ENCODE measurements around a stretch of chr17.

DNA sequence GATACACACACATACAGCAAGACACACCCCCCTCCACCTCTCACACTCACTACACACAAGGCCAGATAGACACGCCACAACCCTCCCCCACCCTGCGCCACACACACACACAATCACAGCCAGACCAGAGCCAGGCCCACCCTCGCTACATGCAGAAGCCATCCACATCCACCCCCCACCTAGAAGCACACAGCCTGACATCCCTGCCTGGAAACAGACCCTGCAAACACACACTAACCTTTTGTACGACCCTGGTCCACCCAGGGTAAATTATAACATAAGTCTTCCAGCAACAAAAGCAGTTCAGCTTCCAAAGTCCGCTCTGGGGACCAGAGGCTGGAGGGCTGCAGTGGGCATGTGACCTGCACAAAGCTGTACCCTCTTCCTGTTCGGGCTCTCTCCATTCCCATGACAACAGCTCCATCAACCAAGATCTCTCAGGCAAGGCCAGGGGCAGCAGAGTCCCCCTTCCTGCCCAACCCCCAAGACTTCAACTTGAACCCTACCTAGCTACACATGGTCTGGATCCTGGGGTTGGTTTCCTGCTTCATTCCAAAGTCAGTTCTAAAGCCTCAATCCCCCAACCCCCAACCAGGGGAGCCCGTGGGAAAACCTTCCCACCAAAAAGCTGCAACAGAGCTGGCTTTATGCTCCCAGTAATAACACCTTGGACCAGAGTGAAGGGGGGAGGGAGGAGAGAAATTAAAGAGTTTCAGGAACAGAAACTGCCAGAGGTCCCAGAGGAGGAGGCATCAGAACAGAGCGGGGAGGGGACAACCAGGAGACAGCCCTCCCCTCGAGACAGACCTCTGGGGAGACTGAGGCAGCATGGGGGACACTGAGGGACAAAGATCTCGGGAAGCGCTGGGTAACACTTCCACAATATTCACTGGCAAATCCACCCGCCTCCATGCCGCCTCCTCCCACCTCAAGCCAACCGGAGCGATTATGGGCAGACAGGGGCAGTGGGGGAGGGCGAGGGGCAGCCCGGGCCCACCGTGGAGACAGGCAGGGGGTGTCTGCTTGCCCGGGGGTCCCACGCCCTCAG is 1.6 kb downstream of the PCGF2 start:
- PRO-cap: no peak

DNA sequence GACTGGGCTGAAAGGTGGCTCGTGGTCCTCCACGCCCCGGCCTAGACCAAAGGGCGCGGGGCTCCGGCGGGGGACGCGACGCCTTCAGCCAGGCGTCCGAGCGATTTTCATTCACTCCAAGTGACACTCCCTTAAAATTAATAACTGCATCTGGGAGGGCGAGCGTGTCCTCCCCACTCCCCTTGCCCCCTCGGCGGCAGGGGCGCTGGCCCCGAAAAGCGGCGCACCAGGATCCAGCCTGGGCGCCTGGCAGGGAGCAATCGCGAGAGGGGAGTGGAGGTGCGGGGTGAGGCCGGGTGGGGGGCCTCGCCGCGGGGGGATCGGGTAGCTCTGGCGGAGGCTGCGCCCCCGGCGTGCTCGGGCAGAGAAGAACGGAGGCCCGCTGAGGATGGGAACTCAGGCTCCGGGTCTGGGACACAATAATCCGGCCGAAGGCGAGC is 607 bp upstream of the PCGF2 start:
- PRO-cap: no peak

- PRO-cap: no peak
Observed at GRCh38 chr17:38883756-38883989, 13.8 kb downstream of the LASP1 start.

DNA sequence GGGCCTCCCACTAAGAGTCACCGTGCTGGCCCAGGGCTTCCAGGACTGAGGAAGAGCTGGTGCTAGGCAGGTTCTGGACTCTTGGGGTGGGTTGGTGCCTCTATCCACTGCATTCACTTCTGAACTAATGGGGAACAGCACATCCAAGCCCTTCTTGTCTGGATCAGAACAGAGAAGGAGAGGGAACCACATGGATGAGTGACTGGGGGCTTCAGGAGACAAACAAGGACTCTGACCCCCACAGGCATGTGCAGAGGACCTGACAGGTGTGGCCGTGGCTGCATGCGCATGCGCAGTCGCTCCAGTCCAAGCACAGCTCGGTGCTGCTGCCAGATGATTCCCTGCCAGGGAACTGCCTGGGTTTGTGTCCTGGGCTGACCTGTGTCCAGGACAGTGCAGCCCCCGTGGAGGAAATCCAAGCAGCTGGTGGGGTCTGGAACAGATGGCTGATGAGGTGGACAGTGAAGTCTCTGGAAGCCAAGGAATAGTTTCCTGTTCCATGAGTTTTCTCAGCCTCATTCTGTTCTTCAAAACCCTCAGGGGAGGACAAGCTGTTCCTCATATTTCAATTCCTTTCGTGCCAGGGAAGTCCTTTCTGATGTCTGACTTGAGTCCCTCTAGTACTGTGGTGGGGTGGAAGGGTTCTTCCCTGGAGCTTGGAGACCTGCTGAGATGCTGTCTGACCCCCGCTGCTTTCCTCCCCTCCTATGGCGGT is 27.3 kb downstream of the LASP1 start:
- PRO-cap: no peak

GRCh38 chr17:38921896-38922322 is 45.3 kb downstream of the FBXO47 start:
- PRO-cap: no peak

DNA sequence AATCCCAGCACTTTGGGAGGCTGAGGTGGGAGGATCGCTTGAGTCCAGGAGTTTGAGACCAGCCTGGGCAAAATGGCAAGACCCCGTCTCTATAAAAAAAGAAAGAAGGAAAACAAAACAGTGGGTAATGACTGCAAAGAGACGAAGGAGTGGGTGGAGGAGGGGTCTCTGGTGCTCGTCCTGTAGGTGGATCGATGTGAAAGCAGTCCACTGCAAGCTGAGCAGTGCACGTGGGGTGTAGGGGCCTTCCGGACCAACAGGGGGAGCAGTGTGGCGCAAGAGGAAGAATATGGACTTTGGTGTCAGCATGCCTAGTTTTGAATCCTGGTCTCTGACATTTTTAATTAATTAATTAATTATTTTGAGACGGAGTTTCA is 43.3 kb downstream of the FBXO47 start:
- PRO-cap: no peak

- PRO-cap: no peak
Observed at GRCh38 chr17:39091352-39091551, 60.2 kb downstream of the PLXDC1 start.

- PRO-cap: unidirectional peak, plus-strand start at chr17:39194685
Observed at GRCh38 chr17:39194232-39195332, 2.9 kb downstream of the CACNB1 start.

DNA sequence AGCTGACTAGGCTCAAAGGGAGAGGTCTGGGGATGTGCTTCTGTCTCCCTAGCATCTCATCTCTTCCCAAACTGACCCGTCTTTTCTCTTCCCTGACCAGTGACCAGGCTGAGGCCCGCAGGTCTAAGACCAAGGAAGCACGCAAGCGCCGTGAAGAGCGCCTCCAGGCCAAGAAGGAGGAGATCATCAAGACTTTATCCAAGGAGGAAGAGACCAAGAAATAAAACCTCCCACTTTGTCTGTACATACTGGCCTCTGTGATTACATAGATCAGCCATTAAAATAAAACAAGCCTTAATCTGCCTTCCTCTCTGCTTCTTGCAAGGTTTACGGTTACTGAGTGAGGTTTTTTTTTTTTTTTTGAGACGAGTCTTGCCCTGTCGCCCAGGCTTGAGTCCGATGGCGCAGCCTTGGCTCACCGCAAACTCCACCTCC is 4.4 kb downstream of the RPL19 start:
- PRO-cap: no peak

DNA sequence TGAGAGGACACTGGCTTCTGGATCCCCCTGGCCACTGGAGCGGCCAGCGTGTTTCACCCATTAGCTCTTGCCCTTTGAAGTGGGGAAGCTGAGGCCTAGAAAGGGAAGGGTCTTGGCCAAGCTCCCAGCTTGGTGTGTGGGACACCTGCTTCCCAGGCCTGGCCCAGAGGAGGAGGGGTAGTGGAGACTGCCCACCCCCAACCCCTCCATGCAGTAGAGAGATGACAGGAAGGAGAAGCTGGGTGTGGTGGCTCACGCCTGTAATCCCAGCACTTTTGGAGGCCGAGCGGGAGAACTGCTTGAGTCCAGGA is 6.4 kb downstream of the RPL19 start:
- PRO-cap: no peak

- PRO-cap: bidirectional peak, plus-strand start at chr17:39462185, minus-strand start at chr17:39461894
Observed at GRCh38 chr17:39461615-39462257, 450 bp downstream of the CDK12 start.

- PRO-cap: no peak
Observed at GRCh38 chr17:39517101-39517697, 55.9 kb downstream of the CDK12 start.

DNA sequence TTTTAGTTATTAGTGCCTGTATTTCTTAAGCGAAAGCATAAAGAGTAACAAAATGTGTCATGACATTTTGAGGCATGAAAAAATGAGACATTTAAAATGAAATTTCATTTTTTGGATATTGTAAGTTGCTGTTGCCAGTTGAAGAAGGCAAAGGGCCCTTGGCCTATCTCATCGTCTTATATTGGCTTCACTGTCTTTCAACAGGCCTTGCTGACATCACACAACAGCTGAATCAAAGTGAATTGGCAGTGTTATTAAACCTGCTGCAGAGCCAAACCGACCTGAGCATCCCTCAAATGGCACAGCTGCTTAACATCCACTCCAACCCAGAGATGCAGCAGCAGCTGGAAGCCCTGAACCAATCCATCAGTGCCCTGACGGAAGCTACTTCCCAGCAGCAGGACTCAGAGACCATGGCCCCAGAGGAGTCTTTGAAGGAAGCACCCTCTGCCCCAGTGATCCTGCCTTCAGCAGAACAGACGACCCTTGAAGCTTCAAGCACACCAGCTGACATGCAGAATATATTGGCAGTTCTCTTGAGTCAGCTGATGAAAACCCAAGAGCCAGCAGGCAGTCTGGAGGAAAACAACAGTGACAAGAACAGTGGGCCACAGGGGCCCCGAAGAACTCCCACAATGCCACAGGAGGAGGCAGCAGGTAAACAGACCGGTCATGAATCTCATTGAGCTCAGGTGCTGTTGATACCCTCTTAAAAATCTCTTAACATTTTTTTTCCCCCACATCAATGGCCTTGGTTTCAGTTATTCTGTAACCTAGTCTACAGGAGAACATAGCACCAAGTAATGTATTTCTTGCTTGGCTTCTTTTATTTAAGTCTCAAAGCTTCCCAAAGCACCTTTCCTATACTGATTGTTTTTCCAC is 64.6 kb downstream of the CDK12 start:
- PRO-cap: no peak

GRCh38 chr17:39623151-39623998 is 3.4 kb upstream of the PPP1R1B start:
- PRO-cap: no peak

GRCh38 chr17:39660882-39661809 is 4.0 kb upstream of the TCAP start:
- PRO-cap: no peak

DNA sequence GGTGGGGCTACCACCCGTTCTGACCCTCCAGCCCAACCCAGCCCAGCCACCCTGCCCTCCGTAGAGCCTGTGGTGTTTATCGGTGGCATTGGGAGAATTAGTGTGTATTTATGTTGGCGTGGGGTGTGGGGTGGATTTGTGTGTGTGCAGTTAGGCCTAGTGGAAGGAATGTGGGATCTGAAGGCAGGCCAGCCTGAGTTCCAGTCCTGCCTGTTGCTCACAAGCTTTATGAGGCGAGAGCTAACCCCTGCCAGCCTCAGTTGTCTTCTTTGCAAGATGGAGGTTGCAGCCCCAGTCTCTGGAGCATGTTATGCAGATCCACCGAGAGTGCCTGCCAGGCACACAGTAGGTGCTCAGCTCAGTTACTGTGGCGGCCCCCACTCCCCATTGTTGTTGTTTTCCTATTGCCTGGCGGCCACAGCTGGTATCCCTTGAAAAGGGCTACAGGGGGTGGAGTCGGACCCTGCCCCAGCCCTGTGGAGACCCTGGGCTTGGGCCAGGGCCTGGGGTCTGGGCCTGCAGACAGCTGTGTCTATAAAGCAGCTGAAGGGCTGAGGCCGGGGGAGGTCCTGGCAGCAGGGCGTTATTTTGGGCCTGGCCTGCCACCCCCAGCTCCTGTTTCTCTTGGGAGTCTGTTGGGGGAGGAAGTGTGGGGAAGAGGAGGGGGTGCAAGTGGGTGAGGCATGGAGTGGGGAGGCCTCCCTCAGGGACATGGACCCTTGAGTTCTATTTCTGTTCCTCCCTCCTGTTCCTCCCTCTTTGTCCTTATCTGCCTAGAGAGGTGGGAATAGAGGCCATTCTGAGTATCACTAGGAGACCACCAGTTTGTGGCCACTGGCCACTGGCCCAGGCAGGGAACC is 5.2 kb downstream of the ERBB2 start:
- PRO-cap: no peak

GRCh38 chr17:39705677-39706977 is 6.3 kb downstream of the ERBB2 start:
- PRO-cap: no peak

- PRO-cap: no peak
Observed at GRCh38 chr17:39712247-39712783, 12.5 kb downstream of the ERBB2 start.

DNA sequence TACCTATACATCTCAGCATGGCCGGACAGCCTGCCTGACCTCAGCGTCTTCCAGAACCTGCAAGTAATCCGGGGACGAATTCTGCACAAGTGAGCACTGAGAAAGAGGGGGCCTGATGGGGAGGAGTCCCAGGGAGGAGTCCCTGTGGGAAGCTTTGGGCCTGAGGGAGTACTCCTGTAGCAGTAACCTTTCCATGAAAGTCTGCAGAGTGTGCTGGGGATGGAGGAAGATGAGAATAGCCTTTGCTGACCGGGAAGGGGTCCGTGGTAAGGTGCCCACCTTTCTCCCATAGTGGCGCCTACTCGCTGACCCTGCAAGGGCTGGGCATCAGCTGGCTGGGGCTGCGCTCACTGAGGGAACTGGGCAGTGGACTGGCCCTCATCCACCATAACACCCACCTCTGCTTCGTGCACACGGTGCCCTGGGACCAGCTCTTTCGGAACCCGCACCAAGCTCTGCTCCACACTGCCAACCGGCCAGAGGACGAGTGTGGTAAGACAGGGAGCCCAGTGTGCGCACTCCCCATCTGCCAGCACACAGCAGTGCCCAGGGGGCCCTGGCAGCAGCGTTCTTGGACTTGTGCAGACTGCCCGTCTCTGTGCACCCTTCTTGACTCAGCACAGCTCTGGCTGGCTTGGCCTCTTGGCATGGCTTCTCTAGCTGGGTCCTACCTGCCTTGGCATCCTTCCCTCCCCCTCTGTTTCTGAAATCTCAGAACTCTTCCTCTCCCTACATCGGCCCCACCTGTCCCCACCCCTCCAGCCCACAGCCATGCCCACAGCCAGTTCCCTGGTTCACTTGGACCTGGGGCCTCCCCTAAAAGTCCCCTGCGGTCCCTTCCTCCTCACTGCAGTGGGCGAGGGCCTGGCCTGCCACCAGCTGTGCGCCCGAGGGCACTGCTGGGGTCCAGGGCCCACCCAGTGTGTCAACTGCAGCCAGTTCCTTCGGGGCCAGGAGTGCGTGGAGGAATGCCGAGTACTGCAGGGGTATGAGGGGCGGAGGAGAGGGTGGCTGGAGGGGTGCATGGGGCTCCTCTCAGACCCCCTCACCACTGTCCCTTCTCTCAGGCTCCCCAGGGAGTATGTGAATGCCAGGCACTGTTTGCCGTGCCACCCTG is 14.5 kb downstream of the MIEN1 start:
- PRO-cap: no peak

- PRO-cap: no peak
Observed at GRCh38 chr17:39716828-39717465, 13.4 kb downstream of the MIEN1 start.

Data from ascending aorta (tissue), 1 donor.